Left lung (tissue), 1 donor: Measurements from ENCODE around the genes MRPS9 and TGFBRAP1.

DNA sequence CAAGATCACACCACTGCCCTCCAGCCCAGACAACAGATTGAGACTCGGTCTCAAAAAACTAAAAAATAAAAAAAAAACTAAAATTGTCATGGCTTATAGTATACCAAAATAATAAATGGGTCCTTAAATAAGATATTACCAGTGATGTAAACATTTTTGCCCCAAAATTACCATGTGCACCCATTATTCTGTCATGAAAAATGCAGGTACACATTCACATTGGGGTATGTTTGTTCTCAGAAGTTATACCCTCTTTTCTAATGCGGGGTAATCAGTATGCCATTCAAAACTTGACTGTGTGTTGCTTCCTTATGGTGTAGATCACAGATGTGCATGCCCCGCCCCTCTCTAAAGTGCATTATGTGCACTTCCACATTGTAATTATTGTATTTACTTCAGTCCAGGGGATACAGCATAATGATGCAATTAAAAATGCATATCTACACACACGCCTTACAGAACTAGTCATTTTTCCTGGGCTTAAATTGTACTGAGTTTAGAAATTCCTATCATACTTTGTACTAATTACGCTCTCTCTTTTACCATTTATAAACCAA, 48.7 kb downstream of the SLC9A2 start:
- PRO-cap, result no peak

DNA sequence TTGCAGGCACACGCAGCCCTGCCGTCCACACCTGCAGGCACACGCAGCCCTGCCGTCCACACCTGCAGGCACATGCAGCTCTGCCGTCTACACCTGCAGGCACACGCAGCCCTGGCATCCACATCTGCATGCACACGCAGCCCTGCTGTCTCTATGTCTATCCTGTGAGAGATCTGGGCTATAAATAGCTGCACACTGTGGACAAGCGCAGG, 41.9 kb downstream of the TMEM182 start:
- PRO-cap, result no peak

GRCh38 chr2:103963371-103963585, 890.6 kb upstream of the POU3F3 start:
- PRO-cap, result no peak

DNA sequence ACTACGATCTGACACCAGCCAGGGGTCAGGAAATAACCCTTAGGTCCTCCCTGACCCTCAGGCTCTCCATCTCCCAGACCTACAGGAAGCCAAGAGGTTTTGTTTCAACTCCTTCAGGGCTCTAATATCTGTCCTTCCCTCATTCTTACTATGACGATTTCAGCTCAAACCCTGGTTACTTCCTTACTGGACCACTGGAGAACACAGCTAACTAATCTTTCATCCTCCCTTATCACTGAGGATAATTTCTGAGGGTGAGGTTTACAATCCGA, 322.0 kb upstream of the POU3F3 start:
- PRO-cap, result no peak

DNA sequence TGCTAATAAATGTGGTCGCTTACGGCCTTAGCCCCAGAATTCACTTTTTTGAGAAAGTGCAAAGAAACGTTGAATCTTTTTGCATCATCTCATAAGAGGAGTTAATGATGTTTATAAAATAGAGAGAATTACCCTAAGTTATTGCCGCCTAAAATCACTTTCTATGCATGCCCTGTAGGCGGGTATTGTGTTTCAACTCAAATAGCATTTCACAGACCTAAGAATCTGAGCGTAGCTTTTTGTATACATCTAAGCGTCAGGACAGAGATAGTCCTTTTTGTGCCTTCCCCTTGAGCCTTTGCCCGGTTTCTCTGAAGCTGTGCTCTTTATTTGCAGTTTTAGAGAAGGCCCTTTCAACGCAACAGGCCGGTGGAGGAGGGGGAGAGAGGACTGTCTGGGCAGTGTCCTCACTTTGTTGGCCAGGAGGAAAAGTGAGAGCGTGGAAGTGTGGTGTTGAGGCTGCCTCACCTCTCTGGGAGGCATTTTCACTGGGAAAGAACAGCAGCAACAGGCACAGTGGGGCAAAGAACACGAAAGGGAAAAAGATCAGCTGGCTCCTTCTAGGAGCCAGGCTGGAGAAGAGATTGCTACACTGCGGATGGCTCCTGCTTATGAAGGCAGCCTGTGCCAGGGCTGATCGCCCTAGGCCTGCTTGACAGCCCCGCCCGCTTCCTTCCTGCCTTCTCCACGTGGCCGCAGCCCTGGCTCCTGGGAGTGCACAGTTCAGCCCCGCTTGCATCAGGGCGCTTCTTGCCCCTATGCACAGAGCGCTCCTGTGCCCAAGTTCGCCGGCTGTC, 195.7 kb upstream of the POU3F3 start:
- PRO-cap, result no peak

DNA sequence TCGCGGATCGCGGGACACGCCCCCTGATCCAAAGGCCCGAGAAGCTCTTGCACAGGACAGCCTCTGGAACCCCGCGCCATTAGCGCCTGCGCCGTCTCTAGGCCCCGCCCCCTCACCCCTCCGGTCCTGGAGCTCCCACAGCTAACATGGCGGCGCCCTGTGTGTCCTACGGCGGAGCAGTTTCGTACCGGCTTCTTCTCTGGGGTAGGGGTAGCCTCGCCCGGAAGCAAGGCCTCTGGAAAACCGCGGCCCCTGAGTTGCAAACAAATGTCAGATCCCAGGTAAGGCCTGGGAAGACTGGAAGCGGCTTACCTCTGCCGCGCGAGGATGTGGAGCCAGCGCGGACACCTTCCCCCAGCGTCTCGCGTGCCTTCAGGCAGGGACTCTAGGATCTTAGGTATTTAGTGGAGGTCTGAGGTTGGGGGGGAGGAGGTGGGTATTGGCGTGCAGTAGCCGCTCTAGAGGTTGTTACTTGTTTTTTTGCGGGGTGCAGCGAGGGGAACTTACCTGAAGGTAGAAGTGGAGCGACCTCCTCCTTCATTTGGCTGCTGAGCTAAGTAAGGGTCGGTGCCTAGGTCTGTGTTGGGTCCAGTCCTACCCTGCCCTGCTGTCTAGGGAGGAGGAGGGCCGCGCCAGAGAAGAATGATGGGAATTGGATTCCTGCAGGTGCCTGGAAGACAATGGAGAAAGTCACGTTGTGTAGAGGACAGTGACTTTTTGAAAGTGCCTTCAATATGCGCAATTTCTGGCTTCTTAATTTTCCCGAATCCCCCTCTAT, at the start of gene MRPS9:
TSS of gene MRPS9 (plus strand) at position 123 of the 778 bp plus-strand sequence.
- PRO-cap, result bidirectional peak, plus-strand start at position 152 of the sequence, minus-strand start outside the sequence

GRCh38 chr2:105273171-105273784, 31.7 kb downstream of the GPR45 start:
- PRO-cap, result no peak

GRCh38 chr2:105329240-105330297, at the start of gene TGFBRAP1:
Gene TGFBRAP1, minus strand, starts transcription at chr2:105329735.
- PRO-cap, result bidirectional peak, plus-strand start at chr2:105329785, minus-strand start at chr2:105329698; bidirectional peak, plus-strand start at chr2:105330018, minus-strand start at chr2:105330041

GRCh38 chr2:105377936-105378280, 20.9 kb downstream of the FHL2 start:
- PRO-cap, result no peak

- PRO-cap, result no peak
Measured at GRCh38 chr2:105393243-105393710, 5.6 kb downstream of the FHL2 start.

- PRO-cap, result no peak
Measured at GRCh38 chr2:105393730-105394519, 4.9 kb downstream of the FHL2 start.

- PRO-cap, result no peak
Measured at GRCh38 chr2:105395714-105396088, 3.1 kb downstream of the FHL2 start.

DNA sequence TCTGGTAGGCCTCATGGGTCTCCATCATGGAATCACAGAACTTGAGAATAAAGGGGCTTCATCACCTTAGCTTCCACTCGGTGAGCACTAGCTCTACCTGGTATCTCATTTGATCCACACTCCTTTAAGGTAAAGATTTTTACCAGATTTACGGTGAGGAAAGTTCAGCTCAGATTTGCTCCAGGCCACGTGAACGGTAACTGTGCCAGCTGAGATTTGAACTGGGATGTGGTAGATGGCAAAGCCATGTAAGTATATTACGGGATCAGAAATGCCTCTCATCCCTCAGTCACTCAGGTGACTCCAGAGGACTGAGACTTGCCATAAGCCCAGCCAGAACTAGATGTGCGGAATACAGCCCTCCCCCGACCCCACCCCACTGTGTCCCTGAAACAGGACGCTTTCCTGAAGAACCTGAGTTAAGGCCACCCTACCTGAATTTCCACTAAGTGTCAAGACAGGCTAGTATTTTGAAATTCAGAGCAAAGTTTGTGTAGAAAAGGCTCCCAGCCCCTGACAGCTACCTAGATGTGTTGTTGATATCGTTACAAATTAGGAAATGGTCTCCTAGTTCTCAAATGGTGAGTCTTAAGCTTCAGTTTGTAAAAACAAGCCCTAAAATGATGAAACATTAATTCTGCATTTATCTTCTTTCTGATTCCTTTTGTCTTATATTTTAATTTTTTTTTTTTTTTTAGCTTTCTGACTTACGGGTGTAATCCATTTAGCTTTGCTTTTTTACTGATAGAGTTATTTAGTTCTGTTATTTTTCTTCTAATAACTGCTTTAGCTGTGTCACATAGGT, 1.4 kb upstream of the FHL2 start:
- PRO-cap, result no peak

- PRO-cap, result no peak
Measured at GRCh38 chr2:105515320-105515720, 116.5 kb upstream of the FHL2 start.

GRCh38 chr2:105744330-105744600, 447 bp upstream of the NCK2 start:
- PRO-cap, result unidirectional peak, plus-strand start at chr2:105744506; bidirectional peak, plus-strand start at chr2:105744912, minus-strand start at chr2:105744561

- PRO-cap, result no peak
Measured at GRCh38 chr2:105749285-105750068, 4.8 kb downstream of the NCK2 start.

- PRO-cap, result no peak
Measured at GRCh38 chr2:105795228-105796035, 50.7 kb downstream of the NCK2 start.

DNA sequence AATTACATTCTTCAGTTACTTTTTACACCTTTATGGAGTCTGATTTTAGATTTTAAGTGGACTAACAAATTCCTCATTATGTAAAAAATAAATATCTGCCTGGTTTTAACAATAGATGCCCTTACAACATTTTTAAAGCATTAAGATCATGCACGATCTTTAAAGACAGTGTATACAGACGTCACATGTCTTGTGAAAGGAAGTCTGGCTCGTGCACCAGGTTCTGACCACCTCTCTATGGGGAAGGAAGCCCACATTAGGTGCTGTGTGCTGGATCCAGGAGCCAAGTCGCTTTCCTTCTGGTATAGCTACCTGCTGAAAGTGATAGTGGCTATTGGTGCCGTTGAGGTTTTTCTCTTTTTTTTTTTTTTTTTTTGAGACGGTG, 116.4 kb downstream of the NCK2 start:
- PRO-cap, result no peak

DNA sequence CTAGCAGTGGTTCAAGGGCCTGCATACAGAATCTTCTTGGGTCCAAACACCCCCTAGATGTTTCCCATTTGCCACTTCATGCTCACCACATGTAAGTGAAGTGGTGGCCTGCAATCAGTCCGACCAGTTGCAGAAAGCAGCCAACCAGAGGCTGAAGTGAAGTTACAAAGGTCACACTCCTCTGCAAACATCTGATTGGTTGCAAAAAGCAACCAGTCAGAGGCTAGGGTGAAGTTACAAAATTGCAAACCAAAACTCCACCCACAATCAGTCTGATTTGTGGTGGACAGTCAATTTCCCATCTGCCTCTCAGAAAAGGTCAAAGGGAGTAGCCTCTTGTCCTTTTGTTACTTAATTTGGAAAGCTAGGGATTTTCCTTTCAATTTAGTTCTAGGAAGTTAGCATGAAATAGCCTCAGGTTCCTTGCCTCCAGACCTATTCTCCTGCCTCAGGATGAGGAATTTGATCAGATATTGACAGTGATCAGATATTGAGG, 56.4 kb upstream of the ECRG4 start:
- PRO-cap, result no peak

DNA sequence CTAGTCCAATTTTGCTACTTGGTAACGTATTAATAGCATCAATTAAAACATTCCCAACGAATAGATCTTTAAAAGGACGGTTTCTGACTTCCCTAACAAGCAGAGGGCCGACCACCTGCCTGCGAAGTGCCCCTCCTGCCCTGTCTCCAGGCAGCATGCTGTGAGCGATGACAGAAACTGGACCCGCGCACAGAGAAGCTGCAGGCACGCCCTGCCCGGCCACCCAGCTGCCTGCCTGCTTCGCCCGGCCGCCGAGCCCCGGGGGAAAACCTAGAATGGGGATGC, 856 bp downstream of the UXS1 start:
- PRO-cap, result no peak